Fallopian tube (tissue), 1 donor: ENCODE measurements around a stretch of chr4.

- PRO-cap, result no peak
These were observed 186.2 kb downstream of the MARCHF1 start for GRCh38 chr4:164197697-164197996.

GRCh38 chr4:165247834-165248726 lies 31.4 kb downstream of the GK3 start:
- PRO-cap, result no peak

GRCh38 chr4:165364969-165365168 lies 13.9 kb upstream of the CPE start:
- PRO-cap, result no peak

DNA sequence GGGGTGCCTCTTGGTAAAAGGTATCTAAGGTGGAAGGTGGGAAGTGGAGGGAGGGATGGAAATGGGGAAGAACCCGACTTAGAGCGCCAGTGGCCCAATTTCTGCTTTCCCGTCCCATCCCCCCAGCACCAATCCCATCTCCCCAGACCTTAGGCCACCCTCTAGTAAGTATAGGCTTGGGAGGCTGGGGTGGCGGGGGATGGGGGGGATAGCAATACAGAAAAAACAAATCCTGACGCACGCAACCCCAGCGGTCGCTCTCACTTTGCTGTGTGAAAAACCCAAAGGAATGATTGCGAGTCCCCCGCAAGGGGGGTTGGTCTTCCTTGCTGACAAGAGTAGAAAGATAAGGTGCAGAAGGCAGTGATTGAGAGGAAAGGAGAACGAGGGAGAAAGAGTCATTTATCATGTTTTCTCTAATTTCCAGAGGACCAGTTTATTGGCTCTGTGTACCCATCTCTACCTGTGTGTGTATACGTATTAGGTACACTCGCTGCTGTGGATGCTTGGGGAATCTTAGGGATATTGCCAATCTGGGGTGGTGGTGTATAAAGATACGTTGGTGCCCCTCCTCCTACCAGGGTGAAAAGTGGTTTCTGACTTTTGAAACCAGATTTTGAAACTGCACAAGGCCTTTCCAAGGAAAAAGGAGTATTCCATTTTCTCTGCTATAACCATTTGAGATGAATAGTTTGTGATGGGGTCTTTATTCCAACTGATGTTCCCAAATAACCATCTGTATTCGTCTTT lies 995 bp downstream of the CPE start:
- PRO-cap, result no peak

GRCh38 chr4:165467587-165467889 lies 88.7 kb downstream of the CPE start:
- PRO-cap, result no peak

- PRO-cap, result no peak
These were observed 203.2 kb downstream of the CPE start for GRCh38 chr4:165582119-165582381.

DNA sequence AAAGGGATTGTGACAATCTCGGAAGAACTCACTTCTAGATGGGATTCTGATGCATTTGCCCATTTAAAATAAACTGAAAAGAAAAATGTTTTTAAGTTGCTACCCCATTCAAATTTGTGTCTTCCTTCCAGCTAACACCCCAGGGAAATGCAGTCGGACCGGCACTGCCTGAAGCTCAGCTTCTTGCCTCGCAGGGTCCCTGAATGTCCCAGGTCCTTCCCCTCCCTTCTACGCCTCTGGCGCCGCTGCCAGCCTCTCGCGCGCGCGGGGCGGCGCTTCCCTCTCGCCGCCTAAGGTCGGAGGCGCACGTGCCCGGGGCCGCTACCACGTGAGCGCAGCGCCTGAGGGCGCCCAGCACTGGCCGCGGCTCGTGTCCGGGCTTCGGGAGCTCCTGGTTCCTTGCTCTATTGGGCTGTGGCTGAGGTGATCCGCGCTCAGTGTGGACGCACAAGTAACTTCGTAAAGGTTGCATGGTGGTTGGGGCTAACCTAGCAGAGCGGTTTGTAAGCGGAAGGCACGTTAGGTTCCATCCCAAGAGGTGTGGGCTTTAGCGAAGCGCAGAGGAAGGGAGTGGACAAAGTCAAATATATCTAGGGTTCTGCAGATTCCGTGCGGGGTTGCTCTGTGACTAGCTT lies 1.7 kb downstream of the TLL1 start:
- PRO-cap, result unidirectional peak, minus-strand start at position 238 of the sequence

GRCh38 chr4:168164871-168165581 lies 72.7 kb downstream of the ANXA10 start:
- PRO-cap, result no peak

GRCh38 chr4:168257904-168258194 lies 60.7 kb downstream of the DDX60 start:
- PRO-cap, result no peak

DNA sequence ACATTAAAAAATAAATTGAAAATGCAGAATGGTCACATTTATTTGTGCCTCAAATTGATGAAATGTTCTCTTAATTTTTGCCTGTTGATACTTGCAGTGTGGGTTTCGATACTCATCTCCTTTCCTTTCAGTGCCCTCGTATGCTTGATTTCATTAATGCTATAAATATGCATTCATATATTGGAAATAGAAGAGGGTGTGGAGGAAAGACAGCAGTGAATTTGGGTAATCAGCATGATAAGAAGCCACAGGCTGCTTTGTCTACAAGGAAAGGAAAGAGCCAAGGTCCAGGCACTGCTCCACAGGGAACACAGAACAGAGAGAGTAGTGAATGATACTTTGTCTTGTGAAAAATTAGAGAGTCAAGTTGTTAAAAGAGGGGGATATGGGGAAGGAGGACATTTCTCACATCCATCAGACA lies 999 bp upstream of the DDX60 start:
- PRO-cap, result no peak

DNA sequence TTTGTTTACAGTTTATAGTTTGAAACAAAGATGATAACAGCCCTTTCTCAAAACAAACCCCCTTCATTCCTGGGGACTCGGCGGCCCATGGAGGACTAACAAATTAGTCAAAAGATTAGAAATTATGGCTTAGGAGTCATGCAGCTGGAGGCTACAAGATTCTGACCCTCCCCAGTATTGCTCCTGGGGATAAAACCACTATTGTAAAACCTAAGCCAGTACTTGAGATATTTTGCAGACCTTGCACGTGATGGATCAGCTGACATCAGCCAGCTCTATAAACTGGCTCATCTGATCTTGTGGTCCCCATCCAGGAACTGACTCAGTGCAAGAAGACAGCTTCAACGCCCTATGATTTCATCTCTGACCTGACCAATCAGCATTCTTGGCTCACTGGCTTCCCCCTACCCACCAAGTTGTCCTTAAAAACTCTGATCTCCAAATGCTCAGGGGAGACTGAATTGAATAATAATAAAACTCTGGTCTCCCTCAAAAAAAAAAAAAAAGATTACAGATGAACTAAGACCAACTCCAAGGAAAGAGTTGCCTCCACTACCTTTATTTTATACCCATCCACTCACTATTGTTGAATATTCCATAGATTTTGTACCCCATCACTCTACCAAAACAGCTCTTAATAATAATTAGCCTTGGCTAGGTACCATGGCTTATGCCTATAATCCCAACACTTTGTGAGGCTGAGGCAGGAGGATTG lies 30.2 kb downstream of the DDX60L start:
- PRO-cap, result no peak

GRCh38 chr4:168498152-168498694 lies 1.4 kb downstream of the PALLD start:
- PRO-cap, result no peak

GRCh38 chr4:168662408-168663014 lies 165.7 kb downstream of the PALLD start:
- PRO-cap, result no peak

GRCh38 chr4:168815996-168816327 lies 194.1 kb downstream of the CBR4 start:
- PRO-cap, result no peak

- PRO-cap, result unidirectional peak, plus-strand start at chr4:168848216
These were observed 161.9 kb downstream of the CBR4 start for GRCh38 chr4:168848045-168848671.

DNA sequence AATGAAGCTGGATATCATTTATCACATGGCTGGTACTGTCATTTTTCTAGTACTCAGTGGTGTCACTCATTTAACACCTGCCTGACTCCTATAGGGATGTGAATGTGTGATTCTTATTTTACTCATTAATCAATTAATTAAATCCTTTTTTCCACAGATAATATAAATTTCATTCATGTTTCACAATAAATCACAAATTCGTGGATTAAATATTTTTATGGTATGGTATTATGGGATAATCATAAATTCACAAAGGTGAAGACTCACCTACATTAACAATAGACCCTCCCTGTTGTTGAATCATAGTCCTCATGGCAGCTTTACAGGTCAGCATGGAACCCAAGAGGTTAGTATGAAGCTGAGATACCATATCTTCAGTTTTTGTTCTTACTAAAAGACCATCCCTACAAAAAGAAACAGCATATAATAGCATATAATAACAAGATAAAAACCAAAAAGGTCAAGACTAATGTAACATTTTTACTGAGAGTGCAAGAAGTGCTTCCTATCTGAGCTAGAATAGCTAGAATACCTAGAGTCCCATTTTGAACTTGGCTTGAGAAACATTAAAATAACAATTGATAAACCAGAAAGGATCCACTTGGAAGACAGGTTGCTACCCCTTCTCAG lies 3.5 kb downstream of the CBR4 start:
- PRO-cap, result no peak

- PRO-cap, result no peak
These were observed 71.0 kb upstream of the CBR4 start for GRCh38 chr4:169080982-169081498.

DNA sequence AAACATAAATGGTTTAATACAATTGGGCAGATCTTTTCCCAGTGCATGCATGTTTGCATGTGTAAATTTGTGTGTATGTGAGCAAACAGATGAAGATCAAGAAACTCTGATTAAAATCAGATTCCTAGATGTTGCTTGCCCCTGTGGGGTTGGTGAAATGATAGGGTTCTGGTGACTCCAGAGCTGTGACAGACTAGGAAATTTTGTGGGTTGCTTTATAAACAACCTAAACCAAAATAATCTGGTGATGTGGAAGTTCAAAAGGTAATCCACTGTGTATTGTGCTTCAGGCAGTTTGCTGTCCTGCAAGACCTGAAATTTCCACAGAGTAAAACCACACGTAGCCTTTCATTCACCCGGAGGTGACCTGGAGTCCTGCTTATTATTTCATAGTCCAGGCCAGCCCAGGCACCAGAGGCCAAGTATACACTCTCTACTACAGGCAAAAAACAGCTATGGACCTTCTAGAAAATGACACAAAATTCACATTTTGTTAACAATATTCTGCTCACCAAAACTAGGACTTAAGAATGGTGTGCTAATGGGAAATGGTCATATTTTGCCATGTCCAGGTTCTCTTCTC lies 114.6 kb upstream of the CBR4 start:
- PRO-cap, result no peak

- PRO-cap, result no peak
These were observed 121.4 kb upstream of the CBR4 start for GRCh38 chr4:169131476-169131922.

- PRO-cap, result no peak
These were observed 91.1 kb downstream of the SH3RF1 start for GRCh38 chr4:169179550-169180196.